Hematopoietic multipotent progenitor cell (in vitro differentiated cells): ENCODE measurements around a stretch of chr7.

DNA sequence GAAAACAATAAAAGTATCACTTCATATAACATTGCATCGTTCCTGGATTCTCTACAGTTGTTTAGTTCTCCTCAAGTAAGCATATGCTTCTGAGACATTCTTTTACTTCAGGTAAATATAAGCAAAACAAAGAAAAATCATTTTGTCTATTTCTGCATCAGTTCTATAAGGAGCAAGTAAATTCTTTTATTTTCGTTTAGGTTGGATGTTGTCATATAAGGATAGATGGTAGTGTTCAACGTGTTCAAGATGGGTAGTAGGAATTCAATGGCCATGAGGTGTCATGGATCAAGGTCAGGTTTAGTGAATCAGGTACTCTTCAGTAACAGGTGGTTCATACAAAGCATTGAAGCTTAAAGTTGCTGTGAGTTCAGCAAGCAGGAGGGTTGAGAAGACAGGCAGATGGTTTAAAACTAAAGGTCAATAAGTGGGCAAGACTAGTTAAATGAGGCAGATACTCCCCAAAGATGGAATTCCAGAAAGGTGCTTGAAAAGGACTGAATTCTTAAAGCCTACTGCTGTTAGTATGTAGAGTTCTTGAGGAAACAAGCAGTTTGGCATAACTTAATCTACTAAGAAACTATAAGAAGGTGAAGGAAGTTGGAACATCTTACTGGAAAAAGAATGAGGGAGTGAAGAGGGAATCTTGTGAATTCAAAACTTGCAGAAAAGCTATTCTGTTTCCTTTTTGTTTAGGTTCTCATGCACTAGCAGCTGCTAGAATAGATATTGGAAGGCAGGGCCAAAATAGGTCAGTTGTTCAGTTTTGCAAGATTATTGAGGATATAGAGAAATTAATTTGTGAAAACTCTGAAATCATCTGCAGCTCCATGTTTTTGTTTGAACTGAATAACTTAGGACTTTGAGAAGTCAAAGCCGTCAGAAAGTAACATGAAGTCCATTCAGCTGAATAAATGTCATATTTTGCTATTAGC lies 5.8 kb downstream of the LUC7L2 start:
- CAGE, long polyA plus RNA: no peak

DNA sequence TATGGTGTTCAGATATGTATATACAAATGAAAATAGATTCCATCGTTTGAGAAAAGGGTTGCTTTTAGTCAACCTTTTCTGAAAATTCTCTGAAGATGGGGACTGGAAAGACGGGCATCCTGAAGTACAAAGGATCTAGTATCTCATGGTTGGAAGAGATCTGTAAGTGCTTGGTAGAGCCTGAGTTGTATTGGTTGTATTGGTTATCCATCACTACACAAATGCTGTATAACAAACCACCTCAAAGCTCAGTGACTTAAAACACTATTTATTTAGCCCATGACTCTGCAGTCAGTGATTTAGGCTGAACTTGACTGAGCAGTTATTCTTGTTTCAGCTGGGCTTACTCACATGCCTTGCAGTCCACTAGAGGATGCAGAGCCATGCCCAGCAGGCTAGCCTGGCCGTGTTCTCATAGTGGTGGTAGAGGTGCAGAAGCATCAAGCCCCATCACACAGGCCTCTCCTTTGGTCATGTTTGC lies 43.8 kb downstream of the LUC7L2 start:
- CAGE, long polyA plus RNA: no peak

DNA sequence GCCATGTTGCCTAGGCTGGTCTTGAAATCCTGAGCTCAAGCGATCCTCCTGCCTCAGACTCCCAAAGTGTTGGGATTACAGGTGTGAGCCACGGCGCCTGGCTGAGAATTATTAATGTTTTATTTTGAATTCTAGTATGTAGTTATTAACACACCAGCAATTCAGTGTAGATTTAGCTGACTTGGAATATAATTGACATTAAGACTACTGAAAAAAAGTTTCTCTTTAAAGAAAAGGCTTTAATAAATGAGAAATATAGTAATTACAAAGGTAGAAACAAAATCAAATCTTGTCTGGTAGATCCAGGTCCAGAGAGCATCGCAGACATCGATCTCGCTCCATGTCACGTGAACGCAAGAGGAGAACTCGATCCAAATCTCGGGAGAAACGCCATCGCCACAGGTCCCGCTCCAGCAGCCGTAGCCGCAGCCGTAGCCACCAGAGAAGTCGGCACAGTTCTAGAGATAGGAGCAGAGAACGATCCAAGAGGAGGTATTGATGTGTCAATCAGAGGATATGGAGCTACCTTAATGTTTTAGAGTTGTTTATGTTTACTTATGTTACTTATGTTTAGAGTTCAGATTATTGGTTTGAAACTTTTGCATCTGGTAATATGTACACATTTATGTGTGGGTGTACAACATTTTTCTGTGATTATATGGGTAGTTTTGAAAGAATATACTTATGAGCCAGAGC lies 57.7 kb downstream of the LUC7L2 start:
- CAGE, long polyA plus RNA: no peak

DNA sequence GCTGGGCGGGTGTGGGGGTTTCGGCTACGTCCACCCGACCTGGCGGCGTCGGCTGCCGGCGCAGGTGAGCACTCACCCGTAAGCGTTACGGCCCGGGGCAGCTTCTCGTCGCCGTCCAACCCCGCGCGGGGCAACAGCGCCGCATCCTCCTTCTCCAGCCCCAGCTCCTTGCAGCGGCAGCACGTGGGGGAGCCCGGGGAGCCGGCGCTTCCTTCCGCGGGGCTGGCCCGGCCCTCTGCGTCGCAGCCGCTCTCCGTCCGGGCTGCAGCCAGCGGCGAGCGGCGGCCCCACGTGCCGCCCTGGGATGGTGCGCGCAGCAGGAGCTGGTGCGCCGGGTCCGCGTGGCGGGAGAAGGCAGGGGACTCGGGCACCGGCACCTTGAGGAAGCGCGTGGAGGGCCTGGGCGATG lies 659 bp downstream of the KLRG2 start:
- CAGE, long polyA plus RNA: no peak

GRCh38 chr7:139483219-139483468 lies 329 bp downstream of the KLRG2 start:
- CAGE, long polyA plus RNA: no peak

DNA sequence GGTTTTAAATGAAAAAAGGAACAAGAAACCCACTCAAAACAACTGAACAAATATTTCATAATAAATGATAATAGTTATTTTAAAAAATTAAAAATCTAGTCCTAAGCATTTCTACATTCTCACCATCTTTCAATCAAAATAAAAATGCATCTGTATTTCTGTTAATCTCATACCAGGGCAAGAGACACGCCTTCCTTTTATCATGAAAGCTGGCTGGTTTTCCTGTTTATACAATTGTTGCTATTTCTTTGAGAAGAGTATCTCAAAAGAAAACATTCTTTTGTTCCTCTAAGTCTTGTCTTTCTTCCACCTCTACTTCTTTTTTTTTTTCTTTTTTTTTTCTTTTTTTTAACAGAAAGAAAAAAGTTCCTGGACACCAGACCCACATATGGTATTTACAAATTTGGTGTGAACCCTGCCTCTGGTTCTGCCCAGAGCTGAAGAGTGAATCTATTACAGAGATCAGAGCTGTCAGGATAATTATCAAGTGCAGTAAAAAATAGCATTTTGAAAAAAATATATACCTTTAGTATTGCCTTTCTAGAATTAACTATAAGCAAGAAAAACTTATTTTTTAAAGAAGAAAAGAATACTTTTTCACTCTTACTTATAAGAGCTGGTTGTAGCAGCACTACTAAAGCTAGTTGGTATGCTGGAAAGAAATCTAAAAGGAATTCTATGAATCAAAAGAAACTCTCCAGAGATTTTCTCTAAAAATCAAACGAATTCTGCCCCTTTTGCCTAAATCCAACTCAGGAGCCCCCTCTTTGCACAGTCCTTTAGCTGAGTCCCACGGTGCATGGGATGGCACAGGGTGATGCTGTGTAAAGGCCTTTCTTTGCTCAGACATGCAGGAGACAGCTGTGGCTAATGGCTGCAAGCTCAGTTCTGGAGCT lies 42.1 kb downstream of the CLEC2L start:
- CAGE, long polyA plus RNA: no peak

DNA sequence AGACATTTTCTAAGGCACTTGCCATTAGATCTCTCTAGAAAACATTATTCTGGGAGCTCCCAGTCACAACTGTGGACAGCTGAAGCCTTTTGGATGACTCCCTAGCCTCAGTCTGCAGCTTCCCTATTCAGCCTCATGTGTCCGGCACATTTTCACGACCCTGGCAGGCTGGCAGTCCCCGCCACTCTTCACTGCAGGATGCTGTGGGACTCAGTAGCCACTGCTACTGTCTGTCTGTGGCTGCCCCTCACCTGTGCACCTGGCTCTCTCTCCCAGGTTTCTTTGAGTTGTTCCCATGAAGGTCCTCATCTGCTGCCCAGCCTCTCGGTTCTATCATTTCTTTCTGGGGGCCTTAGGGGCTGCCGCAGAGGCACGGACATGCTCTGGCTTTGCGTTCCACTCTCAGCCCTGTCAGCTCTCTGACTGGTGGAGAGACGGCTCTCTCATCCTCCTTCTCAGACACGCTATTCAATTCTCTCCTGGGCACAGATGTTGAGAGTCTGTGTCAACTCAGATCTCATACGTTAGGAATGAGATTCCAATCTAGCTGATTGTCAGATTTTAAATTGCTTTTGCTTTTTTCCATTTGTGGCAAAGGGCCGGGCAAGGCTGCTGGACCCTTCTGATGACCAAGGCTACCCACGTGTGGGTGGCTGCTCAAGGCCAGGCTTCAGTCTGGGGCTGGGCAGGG lies 71.3 kb downstream of the CLEC2L start:
- CAGE, long polyA plus RNA: no peak

GRCh38 chr7:139641504-139642102 lies 118.1 kb downstream of the CLEC2L start:
- CAGE, long polyA plus RNA: no peak

GRCh38 chr7:139658407-139658922 lies 119.3 kb downstream of the HIPK2 start:
- CAGE, long polyA plus RNA: no peak

DNA sequence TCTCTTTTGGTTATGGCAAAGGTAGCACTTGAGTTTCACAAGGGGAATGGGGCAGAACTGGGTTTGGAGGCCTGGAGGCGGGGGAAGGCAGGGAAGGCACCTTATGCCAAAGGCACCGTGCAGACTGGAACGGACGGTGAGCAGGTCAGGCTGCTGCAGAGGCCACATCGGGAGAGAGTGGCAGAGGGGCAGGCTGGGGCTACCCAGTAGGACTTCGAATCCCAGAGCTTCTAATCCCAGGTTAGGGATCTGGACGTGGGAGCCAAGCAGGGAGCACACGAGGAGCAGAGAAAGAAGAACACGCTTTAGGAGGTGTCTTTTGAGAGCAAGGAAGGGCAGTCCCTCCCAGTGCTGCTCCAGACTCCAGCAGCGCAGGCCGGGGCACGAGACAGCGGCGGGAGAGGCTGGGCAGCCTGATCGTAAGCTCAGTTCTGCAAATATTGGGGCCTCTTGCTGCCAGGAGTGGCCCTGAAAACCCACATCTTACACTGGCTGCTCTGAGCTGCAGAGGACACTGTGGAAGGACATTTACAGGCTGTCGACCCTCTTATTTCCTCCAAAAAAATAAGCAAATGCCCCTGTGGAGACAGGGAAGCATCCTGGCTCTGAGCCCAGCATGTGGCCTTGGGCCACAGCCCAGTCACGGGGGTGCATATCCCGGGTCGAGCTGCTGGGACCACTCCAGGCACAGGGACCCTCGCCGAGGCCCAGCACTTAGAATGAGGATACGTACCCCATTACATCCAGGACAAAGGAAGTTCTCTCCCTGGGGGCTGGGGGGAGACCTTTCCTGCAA lies 75.8 kb downstream of the HIPK2 start:
- CAGE, long polyA plus RNA: no peak

DNA sequence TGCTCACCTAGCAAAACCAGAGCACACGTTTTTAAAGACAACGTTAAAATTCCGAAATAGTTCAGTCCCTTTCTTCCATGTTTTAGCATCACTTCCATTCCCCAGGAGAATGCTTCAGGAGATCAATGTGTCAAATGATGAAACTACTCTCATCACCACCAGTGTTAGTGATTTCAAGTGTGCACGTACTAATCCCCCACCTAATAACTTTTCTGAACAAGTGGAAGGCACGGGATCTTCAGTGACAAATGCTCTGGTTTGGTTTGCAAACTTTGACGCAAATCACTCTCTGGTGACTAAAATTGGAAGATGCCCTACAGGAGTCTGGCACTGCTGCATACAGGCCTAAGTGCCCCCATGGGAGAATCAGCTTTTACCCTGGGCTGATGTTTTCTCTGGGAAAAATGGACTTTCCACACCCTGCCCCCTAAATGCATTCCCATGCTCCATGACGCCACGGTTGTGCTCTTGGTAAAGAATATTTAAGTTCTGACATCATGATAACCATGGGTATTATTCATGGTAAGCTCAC lies 43.6 kb downstream of the HIPK2 start:
- CAGE, long polyA plus RNA: no peak

DNA sequence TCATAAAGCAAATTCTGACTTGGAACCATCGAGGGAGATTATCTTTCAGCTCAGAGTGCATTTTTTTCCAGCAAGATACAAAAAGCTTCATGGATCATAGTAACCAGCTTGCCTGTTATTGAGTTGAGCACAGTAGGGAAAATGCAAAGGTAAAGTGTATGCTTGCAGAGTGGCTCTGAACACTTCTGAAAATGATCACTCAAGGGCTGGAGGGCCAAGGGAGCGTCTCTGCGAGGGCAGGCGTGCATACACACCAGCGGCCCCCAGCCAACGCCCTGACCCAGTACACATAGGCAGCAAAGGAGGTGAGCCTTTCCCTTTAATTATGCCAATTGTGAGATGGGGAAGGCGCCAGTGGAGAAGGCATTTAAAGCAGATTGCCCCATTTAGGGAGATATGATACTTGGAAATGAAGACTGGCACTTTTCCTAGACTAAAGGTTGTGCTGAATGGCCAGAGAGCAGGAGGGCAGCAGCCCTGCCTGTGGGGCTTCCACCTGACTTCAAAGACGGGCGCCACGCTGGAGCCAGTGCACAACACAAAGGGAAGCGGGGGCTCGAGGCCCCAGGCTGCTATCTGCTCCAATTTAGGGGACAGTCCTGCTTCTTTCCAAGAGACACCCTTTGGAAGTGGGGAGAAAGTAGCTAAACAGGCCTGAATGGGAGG lies 24.2 kb downstream of the HIPK2 start:
- CAGE, long polyA plus RNA: no peak

GRCh38 chr7:139758288-139759034 lies 19.3 kb downstream of the HIPK2 start:
- CAGE, long polyA plus RNA: no peak

- CAGE, long polyA plus RNA: no peak
Observed at GRCh38 chr7:139773681-139774249, 4.0 kb downstream of the HIPK2 start.

GRCh38 chr7:139842304-139843195 lies 13.5 kb downstream of the TBXAS1 start:
- CAGE, long polyA plus RNA: no peak

- CAGE, long polyA plus RNA: no peak
Observed at GRCh38 chr7:139969467-139970073, 93.2 kb downstream of the PARP12 start.

GRCh38 chr7:140024645-140025141 lies 38.1 kb downstream of the PARP12 start:
- CAGE, long polyA plus RNA: no peak

GRCh38 chr7:140065084-140065576 lies 2.4 kb upstream of the PARP12 start:
- CAGE, long polyA plus RNA: no peak

- CAGE, long polyA plus RNA: no peak
Observed at GRCh38 chr7:140083933-140084637, 21.3 kb upstream of the PARP12 start.

DNA sequence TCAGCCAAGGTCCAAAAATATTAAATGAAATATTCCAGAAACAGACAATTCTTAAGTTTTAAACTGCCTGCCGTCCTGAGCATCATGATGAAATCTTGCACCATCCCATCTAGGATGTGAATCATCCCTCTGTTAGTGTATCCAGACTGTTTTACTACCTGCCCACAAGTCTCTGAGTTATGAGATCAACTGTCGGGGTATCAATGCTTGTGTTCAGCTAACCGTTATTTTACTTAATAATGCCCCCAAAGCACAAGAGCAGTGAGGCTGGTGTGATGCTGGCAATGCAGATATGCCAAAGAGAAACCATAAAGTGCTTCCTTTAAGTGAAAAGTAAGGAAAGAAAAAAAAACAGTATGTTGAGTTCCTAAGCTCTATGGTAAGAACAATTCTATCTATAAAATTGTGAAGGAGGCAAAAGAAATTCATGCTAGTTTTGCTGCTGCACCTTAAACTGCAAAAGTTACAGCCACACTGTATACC lies 11.2 kb downstream of the KDM7A start:
- CAGE, long polyA plus RNA: no peak